ENCODE measurements around a stretch of chr5.

DNA sequence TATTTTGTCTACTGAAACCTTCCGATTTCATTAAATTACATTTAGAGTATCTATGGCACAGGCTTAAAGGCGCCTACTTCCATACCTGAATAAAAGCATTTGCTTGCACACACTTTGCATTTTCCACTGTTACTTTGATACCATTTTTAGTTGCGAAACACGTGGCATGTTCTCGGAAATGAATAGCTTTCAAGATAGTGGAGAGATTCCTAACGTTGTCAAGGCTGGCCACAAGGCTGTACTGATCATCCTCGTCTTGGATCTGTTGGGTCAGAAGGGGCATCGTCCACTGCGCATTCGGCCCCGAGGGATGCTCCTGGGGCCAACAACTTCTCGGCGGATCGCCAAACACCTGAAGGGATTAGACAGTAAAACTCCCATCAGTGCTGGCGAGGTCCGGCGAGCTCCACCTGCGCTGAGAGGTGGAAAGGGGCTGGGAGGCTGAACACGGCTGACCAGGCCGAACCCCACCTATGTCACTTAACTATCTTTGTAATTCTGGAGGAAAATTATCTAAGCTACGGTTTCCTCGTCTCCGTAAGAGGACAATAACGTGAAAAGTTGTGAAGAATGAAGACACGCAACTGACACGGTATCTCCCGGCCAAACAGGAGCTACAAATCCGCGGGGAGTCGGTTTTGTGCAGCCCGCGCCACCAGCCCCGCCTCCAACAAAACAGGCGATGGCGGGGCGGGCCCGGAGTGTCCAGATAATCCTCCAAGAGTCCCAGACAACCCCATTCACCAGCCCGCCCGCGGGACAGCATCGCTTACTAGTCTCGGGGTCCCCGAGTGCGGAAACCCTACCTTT is 489 bp downstream of the RAD1 start:
- PRO-cap = bidirectional peak, plus-strand start at position 673 of the sequence, minus-strand start at position 611 of the sequence

- PRO-cap = no peak
Measured at GRCh38 chr5:34938751-34939137, 9.4 kb downstream of the DNAJC21 start.

- PRO-cap = no peak
Measured at GRCh38 chr5:35171909-35172421, 58.3 kb downstream of the PRLR start.

DNA sequence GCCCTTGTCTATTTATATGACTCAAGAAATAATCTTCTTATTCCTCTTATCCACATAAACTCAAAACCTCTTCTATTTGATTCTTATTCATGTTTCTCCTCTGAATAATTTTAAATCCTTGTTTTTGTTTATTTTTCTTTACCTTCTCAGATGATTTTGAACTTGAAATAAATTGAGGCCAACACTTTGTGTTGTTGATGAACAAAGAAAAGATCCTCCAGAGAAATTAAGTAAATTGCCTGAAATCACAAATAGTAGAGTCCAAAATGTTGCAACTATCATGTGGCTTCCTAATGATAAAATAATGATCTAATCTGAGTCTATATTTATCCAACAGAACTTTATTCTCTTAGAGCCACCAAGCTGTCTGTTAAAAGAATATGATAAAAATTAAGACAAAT is 132.3 kb upstream of the SPEF2 start:
- PRO-cap = no peak

- PRO-cap = no peak
Measured at GRCh38 chr5:35618564-35619031, 935 bp downstream of the SPEF2 start.

DNA sequence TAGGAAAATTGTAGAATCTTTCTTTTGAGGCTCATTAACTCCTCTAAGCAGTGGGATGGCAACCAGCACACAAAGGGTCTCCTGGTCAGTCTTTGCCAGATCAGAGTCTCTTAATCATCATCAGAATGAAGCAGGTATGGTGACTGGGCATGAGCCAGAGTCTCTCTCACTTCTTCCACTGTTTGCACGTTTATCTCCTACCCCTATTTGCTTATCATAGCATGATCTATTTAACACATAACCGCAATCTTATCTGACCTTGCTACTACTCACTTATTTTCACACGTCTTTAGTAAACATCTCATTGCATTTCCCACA is 39.9 kb upstream of the IL7R start:
- PRO-cap = no peak

GRCh38 chr5:35826191-35826390 is 30.6 kb upstream of the IL7R start:
- PRO-cap = no peak

GRCh38 chr5:35857440-35858294 is 976 bp downstream of the IL7R start:
- PRO-cap = no peak

DNA sequence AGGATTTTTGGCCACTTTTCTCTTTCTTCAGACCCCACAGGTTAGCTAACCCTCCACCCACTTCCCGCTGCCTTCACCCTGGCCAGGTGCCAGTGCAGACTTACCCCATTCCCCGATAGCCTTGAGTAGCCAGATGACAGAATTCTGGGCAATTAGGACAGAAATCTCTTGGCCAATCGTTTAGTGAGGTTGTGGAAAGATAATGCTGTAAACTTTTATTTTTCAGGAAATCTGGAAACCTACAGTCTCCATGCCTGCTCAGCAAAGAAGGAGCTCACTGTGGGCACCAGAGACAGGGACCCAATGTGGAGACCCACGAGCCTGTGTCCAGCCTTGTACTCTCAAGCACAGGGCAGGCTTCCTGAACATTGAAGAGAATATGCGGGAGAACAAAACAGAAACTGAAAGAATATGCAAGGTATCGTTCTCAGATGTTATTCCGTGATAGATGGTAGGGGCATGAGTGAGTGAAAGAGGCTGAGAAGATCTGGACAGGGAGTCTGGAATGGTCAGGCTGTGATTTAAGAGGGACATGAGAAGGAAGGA is 4.4 kb upstream of the UGT3A2 start:
- PRO-cap = no peak

- PRO-cap = unidirectional peak, plus-strand start at chr5:36481548
Measured at GRCh38 chr5:36481340-36481638, 125.1 kb upstream of the SLC1A3 start.

DNA sequence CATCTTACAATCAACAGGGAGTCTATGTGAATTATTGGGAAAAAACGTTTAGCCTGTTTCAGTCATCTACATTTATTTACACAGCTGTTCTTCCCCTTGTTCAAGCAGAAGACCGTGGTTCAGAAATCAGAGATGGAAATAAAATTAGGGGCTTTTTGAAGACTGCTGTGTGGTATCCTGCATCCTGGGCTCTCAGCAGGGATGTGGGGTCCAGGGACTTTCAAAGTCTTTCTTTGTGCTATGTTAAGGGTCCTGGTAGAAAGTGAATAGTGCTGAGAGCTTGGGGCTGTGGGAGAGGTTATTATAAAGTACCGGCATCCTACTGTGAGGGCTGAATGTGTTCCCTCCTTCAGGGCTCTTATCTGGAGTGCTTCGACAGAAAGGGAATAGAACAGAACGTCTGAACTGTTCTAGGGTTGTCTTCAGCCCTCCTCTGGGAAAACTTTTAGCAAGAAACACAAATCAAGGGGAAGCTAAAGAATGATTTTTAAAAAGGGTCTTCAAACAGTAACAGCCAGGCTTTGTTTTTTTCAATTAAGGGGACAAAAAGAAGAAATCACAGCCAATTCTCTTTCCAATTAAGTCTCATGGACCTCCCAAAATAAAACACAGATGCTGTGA is 15.8 kb upstream of the SLC1A3 start:
- PRO-cap = no peak

DNA sequence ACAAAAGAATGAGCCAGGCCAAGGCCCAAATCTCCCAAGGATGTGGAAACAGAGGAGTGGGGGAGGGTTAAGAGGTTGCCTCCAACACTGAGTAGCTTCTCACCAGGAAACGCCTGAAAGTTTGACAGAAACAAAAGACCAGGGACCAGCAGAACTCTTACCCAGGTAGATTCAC is 12.6 kb downstream of the SLC1A3 start:
- PRO-cap = no peak

DNA sequence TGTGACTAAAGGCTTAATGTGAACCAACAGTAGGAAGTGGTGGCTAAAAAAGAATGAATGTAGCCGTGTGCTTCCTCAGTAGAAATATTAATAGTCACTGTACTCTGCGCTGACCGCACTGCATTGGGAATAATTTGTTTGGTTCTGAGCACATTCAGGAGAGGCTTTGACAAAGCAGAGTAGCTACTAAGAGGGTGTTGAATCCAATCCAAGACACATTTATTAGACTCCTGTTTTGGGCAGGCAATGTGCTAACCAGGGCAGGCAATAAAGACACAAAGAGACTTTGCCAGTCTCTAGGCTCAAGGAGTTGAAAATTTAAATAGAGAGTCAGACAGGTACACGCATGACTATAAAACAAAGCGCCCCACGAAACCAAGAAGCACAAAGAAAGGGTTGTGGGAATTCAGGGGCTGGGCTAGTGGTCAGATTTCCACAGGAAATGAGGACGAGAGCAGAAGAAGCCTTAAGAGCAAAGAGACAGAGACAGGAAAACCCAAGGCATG is 51.4 kb downstream of the SLC1A3 start:
- PRO-cap = no peak

- PRO-cap = no peak
Measured at GRCh38 chr5:36689095-36689683, 82.8 kb downstream of the SLC1A3 start.

DNA sequence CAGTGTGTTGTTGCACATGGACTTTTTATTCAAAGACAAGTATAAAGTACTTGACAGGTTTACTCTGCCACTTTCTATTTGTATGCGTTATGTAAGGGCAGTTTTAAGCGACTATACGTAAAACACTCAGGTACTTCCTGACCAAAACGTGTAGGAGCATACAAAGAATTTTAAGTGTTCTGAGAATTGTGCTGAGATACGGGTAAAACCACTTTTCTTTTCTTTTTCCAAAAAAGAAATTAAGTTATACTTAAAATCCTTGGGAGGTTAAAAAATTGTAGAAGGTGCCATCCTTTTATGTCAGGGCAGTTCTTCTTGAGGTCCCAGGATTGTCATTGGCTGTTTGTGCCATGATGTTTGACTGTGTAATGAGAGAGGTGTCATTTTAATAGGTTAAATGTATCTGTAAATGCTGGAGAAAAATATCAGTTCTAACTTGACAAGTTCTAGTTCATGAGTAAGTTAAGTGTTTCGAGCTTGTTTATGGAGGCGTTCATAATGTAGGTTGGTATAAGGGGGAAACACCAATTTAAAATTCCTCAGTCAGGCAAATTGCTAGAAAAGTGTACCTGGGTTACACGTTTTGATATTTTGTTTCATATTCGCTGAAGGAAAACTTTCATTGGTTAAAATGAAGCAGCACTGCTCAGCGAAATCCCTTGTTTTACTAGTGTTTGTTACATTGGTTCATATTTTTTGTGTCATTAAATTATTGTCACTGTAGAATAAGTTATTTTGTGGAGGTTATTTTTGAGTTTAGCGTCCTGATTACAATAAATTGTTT is 1.5 kb downstream of the NIPBL start:
- PRO-cap = unidirectional peak, minus-strand start at position 331 of the sequence

GRCh38 chr5:36885488-36886281 is 9.1 kb downstream of the NIPBL start:
- PRO-cap = no peak

DNA sequence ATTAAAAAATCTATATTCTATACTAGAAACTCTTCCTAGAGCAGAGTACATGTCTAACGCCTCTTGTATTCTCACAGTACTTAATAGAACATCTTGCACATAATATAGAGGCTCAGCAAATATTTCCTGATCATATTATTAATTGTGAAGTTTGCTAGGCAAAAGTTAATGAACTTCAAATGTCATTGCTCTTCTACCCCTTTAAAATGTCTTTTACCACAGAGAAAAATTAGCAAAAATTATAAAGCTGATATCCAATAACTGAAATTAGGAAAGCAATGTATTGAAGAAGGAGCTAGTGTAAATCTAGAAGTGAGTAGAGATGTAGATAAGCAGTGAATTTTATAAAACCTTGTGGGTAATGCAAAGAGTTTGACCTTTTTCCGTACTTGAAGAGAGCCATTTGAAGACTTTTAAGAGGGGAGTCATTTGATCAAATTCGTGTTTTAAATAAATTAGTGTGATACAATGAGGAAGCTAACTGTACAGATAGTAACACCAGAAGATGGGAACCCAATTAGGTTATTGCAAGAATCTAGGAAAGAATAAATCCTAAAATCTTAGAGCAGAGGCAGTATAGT is 35.1 kb downstream of the NIPBL start:
- PRO-cap = no peak

GRCh38 chr5:36955271-36955870 is 78.8 kb downstream of the NIPBL start:
- PRO-cap = no peak

- PRO-cap = no peak
Measured at GRCh38 chr5:37063481-37063959, 185.7 kb downstream of the CPLANE1 start.

DNA sequence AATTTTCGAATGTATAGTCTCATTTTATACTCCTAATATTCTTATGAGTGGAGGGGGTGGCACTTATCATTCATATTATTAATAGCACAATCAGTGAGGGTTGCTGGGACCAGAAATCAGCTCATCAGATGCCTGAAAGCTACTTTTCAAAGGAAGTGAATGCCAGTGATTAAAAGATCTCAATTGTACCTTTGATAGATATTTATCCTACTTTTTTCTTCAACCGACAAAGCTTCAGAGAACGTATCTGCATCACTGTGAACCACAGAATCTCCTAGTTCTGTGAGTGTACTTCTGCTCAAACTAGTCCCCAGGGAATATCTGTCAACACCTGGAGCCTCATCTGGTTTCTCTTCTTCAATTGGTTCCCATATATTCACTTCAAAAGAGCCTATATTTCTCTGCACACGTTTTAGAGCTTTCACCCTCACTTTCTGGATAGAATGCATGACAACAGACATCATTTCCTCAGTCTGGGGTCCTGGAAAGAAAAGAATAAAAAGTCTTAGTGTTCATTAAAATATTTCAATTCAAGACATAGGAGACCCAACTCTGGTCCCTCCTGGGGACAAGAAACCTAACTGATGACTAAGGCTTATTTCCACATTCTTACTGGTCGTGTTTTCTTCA is 64.5 kb downstream of the CPLANE1 start:
- PRO-cap = no peak

Data from left colon (tissue), 1 donor.